ENCODE data around the genes PSMB5 and PABPN1.

DNA sequence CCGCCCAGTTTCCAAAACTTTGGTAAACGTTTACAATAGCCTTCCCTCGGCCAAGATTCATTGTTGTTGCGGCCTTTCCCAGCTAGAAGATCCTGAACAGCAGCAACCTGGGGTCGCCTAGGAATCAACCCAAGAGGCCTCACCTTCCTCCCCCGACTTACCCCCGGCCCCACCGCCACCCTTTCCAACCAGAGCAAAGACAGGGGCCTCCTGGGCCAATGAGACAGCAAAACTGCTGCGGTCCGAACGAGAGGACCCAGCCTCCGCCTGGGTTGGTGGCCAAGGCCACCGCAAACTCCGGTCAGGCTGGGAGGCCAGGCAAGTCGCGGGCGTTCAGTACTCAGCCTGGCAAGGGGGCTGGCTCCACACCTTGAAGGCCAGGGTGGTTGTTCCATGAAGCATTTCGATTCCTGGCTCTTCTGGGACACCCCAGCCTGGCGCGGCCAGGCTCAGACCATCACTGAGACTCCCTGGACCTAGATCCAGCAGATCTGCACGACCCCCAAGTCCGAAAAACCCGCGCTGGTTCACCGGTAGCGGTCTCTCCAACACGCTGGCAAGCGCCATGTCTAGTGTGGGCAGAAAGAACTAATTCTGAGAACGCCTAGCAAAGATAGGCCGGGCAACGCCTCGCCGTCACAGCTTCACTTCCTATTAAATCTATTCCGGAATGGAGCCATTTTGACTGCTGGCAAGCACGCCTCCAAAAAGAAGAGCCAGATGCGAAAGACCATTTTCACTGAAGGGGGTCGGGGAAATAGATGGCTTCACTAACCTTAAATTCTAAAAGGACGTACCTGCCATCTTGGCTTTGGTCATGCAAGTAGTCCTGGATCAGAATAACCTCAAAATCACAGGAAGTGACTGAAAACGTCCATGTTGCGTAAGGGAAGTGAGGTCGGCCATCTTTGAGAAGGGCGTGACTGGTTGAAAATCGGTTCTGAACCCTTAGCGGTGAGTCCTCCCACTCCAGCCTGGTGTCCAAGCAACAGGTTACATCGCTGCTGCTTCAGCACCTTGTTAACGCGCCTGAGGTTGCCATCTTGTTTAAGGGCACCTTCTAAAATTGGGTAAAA, at the start of gene PSMB5:
TSS of gene PSMB5 (minus strand) at position 586 of the 1,076 bp plus-strand sequence.
- RRBS: 1% methylated on average over 8 of the region's 47 CpGs

- RRBS: over 99% methylated on average over 3 of the region's 7 CpGs
Measured at GRCh38 chr14:23062788-23063255, 5.5 kb upstream of the CDH24 start.

DNA sequence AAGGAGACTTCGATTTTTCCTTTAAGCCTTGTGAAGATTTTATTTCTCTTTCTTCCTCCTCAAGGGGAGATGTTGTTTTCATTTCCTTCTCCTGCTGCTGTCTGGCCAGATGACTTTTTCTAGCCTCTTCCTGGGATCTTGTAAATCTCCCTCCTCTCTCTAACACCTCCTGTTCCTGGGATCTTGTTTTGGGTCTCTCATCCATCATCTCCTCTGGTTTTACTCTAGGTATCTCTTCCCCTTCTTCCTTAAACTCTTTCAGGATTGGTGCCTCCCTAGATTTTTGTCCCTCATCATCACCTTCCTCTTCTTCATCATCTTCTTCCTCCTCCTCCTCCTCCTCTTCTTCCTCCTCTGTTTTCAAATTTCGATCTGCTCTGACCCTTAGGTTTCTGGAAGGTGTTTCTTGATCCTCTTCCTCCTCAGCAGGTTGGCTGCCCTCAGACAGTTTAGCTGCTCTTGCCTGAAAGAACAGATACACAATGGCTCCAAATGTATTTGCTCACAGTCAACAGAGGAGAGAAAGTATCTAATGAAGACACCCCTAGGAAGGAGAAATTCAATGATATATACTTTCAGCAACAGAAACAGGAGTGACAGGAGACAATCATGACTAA, 14.5 kb downstream of the ACIN1 start:
- RRBS: no CpG with 5 or more reads among the region's 2 CpGs

GRCh38 chr14:23123306-23123977, 4.4 kb upstream of the CEBPE start:
- RRBS: no CpG with 5 or more reads among the region's 9 CpGs

DNA sequence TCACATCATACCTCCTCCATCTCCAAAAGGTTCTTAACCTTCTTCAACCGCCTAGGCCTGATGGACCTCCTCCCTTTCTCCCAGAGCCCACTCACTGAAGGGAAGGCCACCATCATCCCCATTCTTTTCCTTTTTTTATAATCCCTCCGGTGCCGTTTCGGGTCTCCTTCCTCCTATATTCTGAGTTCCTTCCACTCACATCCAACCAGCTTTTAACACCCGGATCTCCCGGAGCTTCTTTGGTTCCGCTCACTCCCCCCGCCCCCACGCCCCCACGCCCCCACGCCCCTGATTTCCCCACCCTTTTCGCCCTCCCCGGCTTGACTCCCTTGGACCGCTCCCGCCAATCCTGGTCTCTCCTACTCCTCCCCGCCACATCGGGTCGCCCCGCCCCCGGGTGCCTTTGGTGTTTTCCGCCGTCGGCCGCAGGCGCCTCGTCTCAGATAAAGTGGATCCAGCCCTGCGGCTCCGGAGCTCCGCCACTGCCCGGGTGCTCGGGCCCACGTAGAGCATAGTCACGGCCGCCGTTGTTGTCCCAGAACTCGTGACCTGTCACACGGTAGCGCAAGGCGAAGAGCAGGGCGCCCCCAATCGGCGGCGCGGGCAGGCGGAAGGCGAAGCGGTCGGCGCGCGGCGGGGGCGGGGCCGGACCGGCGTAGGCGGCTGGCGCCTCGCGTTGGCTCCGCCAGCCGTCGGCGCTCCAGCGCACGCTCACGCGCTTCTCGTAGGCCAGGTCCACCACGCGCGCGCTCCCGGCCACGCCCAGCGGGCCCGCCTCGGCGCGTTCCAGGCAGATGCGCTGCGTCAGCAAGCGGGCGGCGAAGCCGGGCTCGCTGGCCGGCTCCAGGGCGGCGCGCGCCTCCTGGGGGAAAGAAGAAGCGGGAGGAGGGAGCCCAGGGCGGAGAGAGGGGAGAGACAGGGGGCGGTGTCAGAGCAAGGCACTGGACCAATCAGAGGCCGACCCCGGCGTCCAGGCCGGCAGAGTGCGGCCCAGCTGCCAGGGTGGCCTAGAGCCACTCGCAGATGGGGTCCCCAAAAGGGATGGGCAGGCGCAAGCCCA, 1.3 kb downstream of the PPP1R3E start:
- RRBS: 1% methylated on average over 47 of the region's 102 CpGs

DNA sequence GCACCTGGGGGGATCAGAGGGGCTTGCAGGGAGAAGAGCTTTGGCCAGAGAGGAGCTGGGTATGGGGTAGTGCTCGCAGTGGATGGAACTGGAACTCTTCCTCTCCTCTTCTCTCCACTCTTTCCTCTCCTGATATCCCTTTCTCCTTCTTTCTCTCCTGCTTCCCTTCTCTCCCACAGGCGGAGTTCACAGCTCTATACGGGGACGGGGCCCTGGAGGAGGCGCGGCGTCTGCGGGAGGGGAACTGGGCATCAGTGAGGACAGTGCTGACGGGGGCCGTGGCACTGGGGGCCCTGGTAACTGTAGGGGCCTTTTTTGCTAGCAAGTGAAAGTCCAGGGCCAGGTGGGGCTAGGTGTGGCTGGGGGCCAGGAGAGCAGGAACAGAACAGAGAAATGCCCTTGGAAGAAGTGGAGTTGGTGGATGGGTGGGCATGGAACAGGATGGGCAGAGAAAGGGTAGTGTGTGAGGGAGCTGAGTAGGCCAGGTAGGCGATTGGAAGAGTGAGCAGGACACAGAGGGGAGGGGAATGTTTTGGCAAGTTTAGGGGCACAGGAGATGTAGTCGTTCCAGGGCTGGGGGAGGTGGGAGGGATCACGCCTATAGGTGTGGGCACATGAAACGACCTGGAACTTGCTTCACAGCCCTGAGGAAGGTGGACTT, 2.1 kb downstream of the BCL2L2 start:
- RRBS: no CpG with 5 or more reads among the region's 14 CpGs

GRCh38 chr14:23309298-23310160, 2.9 kb downstream of the BCL2L2 start:
- RRBS: no CpG with 5 or more reads among the region's 7 CpGs

GRCh38 chr14:23321376-23321910, at the start of gene PABPN1:
PABPN1 (plus strand) TSS chr14:23321457.
- RRBS: under 1% methylated on average over 13 of the region's 61 CpGs

DNA sequence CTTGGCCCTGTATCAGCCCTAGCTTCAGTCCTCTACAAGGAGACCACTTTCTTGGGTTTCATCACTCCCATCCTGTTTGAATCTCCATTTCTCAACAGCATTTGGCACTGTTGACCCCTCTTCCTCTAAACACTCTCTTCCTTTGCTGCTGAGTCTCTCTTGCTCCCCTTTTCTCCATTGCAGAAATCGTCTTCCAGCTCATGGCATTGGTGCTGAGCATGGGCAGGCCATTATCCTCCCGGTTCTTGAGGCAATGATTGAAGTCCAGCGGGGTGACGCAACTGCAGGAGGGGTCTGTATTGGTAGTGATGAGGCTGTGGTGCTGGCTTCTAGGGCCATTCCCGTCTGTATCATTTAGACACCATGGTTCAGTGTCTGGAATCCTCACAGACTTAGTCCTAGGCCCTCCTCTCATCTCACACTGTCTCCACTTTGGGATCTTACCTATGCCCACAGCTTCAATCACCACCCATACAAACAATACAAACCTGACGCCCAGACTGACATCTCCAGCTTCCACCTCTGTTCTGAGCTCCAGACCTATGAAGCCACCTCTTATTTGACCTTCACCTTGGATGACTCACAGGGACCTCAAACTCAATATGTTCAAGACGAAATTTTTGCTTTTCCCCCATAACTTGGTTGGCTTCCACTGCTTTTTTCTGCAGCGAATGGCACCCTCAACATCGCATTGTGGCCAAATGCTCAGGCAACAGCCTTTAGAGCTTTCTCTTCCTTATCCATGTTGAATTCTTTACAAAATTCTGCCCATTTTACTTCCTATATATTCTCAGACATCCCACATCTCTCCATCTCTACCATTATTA, 853 bp upstream of the SLC22A17 start:
- RRBS: no CpG with 5 or more reads among the region's 9 CpGs

- RRBS: 97% methylated on average over 10 of the region's 51 CpGs
Measured at GRCh38 chr14:23366121-23367058, 1.4 kb upstream of the EFS start.

- RRBS: no CpG with 5 or more reads among the region's 17 CpGs
Measured at GRCh38 chr14:23388813-23389270, 12.0 kb downstream of the CMTM5 start.

- RRBS: no CpG with 5 or more reads among the region's 8 CpGs
Measured at GRCh38 chr14:23412534-23413175, 4.6 kb upstream of the MYH6 start.

DNA sequence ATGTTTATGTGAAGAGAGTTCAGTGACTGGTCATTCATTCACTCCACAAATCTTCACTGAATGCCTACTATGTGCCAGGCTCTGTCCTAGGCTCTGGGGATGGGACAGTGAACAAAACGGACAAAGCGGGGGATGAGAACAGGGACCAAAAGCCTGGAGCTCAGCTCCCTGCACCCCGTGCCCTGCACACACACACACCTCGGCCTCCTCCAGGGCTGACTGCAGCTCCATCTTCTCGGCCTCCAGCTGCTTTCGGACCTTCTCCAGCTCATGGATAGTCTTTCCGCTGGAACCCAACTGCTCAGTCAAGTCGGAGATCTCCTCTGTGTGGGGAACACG, 8.6 kb upstream of the MYH6 start:
- RRBS: no CpG with 5 or more reads among the region's 9 CpGs

GRCh38 chr14:23422011-23422460, 13.4 kb downstream of the MYH7 start:
- RRBS: no CpG with 5 or more reads among the region's 8 CpGs

DNA sequence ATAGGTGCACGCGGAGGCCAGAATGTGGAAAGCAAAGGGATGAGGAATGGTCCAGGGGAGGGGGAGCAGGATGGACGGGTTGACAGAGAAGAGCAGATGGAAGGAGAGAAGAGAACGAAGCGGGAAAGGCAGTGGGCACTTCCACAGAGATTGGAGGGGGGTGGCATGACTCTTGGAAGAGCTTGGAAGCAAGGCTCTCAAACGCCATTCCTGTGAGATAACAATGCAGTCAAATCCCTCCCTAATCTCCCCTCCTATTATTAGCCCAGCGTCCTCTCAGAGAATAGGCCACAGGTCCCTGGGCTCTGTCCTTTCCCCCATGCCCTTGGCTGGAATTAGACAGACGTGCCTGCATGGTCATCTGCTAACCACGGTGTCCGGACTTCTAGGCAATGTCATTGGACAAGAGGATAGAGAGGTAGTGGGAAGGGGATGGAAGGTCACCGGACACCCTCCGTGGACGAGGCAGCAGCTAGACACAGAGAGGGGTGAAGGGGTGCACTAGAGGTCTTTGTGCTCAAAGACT, 7.9 kb upstream of the MYH7 start:
- RRBS: 100% methylated on average over 1 of the region's 13 CpGs

GRCh38 chr14:23444385-23444823, 8.9 kb upstream of the MYH7 start:
- RRBS: no CpG with 5 or more reads among the region's 2 CpGs

DNA sequence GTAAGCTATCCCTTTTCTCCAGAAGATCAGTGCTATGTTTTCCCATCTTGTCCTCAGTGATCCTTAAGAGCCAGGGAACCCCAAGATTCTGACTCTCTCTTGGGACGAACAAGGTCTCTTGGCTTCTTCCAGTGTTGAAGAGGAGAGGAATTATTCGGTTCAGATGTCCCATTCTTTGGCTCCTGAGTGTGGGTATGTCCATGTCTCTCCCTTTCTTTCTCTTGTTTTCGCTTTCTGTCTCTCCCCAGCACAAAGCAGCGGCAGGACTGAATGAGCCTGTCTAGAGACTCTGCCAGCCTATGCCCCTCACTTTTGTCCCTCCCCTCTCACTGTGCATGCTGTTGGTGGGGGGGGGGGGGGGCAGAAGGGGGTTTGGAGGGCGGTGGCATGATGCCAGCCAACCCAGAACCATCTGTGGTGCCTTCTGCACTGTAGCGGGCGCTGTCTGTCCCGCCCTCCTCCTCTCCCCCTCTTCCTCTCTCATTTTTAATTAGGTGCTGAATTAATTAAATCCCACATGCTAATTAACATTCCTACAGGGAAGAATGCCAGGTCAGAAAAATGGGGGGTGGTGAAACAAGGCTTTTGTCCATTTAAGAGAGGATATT, 17.7 kb downstream of the NGDN start:
- RRBS: no CpG with 5 or more reads among the region's 8 CpGs

DNA sequence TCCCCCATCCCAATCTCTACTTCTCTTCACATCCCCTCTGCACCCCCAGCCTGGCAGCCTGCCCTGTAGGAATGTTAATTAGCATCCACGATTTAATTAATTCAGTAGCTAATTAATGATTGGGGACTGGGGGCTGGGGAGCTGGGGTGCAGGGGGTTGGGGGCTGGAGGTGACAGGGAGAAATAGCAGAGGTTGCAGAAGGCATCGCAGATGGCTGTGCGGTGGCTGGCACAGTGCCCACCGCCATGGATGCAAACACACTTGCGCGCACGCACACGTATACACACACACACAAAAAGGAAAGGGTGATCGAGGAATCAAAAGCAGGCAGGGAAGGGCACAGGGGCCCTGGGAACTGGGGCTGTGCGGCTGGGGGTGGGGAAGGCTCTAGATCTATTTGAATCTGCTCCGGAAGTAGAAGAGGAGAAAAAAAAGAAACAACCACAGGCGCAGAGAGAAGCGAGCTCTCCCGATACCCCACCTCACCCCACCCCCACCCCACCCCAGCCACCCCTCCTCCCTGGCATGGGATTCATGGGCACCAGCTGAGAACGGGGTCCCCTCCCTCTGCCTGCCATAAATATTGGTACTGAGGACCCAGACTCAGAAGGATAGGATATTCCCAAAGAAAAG, 39.4 kb downstream of the ZFHX2 start:
- RRBS: no CpG with 5 or more reads among the region's 15 CpGs

DNA sequence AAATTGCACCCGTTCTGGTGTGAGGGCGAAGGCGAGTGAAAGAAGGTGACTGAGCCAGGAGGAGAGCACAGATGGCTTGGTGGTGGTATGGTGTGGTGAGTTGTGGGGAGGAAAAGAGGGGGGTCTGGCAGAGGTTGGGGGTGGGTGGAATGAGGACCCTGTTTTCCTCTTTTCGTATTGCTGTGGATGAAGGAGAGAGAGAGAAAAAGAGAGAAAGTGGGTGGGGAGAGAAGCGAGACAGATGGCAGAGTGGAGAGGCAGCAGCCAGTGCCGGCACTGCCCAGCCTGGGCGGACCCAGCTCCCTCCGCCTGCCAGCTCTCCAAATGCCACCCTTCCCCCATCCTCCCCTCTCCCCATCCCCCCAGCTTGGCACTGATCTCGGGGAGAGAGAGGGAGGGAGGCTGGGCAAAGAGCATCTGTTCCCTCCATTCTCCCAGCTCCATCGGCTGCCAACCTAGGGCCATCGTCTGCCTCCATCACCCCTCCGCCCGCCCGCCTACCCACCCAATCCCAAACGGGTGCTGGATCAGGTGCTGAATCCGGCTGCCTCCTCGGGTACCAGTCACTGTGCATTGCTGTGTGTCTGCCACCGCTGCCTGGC, 38.7 kb downstream of the ZFHX2 start:
- RRBS: no CpG with 5 or more reads among the region's 18 CpGs

DNA sequence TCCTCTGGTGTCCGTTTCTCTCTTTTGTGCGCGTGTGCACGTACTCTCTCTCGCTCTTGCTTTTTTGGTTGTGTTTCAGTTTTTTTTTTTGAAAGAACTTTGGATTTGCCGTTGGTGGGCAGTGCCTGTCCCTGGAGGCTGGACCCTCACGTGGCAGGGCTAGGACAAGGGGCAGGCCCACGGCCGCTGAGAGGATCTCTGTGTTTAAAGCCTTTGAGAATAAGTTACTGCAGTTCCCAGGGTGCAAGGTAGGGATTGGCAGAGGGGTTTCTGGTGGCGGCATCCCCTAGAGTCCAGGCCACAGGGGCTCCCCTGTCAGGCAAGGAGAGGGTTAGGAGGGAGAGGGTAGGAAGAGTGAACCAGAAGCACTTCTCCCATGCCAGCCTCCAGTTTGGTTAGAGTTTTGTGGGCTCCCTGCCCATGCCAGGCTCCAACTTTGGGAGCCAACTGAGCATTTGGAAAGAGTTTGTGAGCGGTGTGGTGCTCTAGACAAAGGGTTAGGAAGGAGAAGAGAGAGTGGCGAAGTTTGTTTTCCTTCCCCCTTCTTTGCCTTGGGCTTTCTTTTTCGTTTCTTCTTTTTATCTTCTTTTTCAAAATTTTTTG, 30.5 kb downstream of the ZFHX2 start:
- RRBS: no CpG with 5 or more reads among the region's 13 CpGs